HT1080 (cell line): Measurements from ENCODE around the genes PLEKHM3 and VWC2L.

DNA sequence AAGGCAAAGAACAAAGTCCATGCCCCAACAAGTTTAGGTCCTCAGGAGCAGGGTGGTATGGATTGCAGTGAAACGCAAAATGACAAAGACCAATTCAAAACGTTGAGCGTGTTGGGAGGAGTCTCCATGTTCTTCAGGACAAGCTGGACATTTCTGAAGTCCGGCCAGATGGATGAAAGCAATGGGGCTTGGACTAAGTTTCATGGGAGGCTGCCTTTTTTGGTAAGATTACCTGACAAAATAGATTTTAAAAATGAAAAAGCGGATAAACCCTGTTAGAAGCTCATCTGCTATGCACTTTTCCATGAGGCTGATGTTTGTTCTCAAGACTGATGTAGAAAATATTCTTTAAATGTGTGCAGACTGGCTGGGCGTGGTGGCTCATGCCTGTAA is 79.0 kb upstream of the FZD5 start:
RAMPAGE:
- cytosol, long total RNA: no peak
- long total RNA: no peak
- nucleus, long total RNA: no peak

RAMPAGE:
- cytosol, long total RNA: no peak
- long total RNA: no peak
- nucleus, long total RNA: no peak
Observed at GRCh38 chr2:207935856-207936386, 89.4 kb downstream of the PLEKHM3 start.

DNA sequence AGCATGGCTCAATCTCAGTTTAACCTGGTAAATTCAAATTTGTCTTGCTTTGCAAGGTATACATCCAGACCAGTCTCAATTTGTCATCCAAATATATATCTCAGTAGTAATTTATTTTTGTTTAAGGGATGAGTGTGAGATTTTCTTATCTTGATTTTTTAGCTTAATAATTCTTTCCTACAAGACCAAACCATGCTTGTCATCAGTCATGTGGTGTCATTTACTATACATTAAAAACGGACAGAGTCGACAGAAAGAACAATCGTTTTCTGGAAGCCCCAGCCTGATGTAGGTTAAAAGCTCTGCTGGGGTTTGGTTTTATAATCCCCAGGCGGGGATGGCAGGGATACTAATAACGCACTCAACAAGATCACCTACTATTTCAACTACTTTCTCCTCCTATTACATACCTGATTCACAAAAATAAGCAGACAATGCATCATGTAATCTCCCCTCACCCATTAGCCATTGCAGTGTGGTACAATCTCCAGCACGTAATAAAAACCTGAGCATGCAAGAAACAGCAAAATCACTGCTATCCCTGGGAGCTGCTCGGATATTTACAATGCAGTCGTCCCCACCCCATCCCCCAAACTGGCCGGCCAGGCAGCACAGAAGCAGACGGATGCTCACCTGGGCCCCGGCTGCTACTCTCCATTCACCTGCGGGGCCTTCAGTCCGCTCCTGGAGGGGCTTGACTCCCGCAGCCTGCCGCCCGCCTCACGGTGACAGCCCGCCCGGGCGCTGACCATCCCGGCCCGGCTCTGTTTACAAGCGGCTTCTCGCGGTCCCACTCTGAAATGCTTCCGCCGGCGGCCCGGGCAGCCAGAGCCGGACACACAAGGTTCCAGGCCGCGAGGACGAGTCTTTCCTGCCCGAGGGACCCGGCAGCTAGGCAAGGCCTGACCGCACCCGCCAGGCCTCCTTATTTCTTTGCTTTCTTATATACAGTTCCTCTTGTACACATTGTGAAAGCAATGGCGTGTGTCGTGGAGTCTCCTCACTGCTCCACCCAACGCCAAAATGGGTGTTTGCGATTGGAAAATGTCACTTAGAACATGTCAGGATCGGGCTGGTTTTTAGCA is at the start of gene PLEKHM3:
PLEKHM3 (minus strand) TSS at position 772 of the 1,085 bp plus-strand sequence.
RAMPAGE:
- cytosol, long total RNA: no peak
- long total RNA: start-site peak on the minus strand centred at position 772 of the sequence, 52 bp wide, 30 reads
- nucleus, long total RNA: start-site peak on the minus strand centred at position 776 of the sequence, 66 bp wide, 37 and 14 reads in 2 replicates

DNA sequence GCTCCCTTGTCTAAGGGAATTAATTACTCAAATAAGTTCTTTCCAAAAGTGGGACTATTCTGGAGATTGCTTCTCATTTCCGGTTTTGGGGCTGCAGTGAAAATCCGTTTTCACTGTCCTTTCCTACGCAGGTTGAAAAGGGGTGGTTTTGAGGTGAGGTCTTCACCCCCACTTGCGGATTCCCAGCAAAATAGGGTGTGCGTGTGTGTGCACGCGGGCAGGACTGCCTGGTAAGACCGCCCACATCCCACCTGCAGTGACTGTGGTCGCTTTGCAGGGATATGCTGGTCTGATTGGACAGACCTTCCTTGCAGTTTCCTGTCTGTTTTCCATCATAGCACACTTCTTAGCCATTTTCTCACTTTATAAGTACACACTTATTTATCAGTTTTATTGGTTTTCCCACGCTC is 519 bp upstream of the PLEKHM3 start:
RAMPAGE:
- cytosol, long total RNA: no peak
- long total RNA: no peak
- nucleus, long total RNA: no peak

RAMPAGE:
- cytosol, long total RNA: no peak
- long total RNA: no peak
- nucleus, long total RNA: no peak
Observed at GRCh38 chr2:208267546-208268045, 1.5 kb downstream of the PIKFYVE start.

DNA sequence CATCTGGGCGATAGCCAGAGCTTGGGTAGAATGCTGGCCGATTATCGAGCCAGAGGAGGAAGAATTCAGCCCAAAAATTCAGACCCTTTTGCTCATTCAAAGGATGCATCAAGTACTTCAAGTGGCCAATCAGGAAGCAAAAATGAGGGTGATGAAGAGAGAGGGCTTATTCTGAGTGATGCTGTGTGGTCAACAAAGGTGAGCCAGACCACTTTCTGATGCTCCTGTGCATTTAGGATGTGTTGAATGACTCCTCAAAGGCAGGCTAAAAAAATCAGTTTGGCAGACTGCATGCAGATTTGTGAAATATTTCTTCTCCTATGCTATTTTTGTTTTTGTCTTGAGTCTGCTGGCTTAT is 60.2 kb downstream of the PIKFYVE start:
RAMPAGE:
- cytosol, long total RNA: no peak
- long total RNA: no peak
- nucleus, long total RNA: no peak

DNA sequence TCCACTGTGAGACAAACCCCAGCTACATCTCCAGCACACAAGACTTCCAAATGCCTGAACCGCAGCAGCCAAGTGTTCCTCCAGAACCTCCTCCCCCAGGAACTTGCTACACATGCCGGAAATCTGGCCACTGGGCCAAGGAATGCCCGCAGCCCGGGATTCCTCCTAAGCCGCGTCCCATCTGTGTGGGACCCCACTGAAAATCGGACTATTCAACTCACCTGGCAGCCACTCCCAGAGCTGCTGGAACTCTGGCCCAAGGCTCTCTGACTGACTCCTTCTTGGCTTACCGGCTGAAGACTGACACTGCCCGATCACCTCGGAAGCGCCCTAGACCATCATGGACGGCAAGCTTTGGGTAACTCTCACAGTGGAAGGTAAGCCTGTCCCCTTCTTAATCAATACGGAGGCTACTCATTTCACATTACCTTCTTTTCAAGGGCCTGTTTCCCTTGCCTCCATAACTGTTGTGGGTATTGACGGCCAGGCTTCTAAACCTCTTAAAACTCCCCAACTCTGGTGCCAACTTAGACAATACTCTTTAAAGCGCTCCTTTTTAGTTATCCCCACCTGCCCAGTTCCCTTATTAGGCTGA is 122.4 kb upstream of the MAP2 start:
RAMPAGE:
- cytosol, long total RNA: no peak
- long total RNA: no peak
- nucleus, long total RNA: no peak

GRCh38 chr2:210055216-210055691 is 52.8 kb downstream of the RPE start:
RAMPAGE:
- cytosol, long total RNA: no peak
- long total RNA: no peak
- nucleus, long total RNA: no peak

DNA sequence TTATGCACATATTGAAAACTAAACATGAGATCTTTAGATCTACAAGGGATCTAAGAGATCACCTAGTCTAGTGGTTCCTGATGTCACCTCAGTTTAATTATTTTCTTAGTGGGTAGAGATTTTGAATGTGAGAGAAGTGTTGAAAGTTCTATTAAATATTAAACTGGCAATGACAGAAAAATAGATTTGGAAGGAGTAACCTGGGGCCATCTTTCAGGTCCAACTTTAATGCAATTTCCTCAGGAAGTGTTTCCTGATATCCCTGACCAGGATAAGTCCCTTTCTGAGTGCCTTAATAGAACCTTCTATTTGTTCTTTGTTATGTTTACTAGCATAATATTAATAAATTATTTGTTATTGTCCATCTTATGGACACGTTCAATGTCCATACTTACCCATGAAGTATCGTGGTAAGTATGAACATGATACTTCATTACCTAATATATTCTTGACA is 29.0 kb upstream of the CPS1 start:
RAMPAGE:
- cytosol, long total RNA: no peak
- long total RNA: no peak
- nucleus, long total RNA: no peak

DNA sequence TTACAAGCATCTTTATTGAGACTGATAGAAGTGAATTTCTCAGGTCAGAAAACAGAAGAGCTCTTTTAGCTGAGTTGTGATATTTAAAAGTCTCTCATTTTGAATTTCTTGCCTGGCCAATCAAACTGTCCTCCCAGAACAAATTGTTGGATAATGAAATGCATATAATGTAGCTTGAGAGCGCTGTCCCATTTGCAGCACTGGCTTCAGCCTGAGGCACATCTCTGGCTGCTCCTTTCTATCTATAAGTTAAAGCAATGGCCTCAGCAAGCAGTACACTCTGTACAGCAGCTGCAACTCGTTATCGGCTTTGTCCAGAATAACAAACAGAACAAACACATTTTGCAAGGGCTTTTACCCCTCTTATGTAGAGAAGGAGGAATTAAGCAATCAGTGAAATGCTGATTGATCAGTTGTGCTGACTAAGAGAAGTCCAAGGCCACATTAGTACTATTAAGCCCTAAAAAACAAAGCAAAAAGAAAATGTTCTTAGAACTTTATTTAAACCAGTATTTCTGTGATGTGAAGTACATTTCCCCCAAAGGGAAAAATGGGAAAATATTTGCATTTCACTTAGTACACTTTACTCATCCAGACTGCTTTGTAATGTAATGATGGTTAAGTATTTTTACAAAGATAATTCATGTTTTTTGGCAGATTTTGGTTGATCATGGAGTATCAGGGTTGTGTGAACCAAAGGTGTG is 15.1 kb upstream of the CPS1 start:
RAMPAGE:
- cytosol, long total RNA: no peak
- long total RNA: no peak
- nucleus, long total RNA: no peak

DNA sequence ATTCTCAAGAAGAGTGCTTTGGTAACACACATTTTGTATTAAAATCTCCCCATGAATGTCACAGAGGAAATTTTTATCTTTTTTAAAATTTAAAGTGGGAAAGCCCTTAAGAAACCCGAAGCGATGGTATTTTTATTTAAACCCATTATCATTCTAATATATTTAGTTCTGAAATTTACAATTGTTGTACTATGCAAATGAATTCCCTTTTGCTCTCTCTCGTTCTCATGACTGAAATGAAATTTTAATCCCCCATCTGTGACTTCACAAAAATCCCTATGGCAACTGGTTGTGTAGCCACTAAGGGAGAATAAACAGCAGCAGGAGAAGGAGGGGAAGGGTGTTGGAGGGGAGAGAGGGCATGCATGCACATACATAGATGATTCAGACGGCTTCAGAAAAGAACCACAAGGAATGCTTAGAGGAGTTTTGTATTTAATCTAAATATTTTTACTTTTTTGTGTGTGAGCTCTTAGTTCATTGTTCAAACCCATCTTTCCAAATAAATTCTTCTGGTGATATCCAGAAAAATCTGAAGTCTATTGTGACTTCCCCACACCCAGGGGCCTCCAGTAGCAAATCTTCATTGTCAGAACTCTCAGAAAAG is 36.8 kb downstream of the CPS1 start:
RAMPAGE:
- cytosol, long total RNA: no peak
- long total RNA: no peak
- nucleus, long total RNA: no peak

RAMPAGE:
- cytosol, long total RNA: no peak
- long total RNA: no peak
- nucleus, long total RNA: no peak
Observed at GRCh38 chr2:214211823-214212125, 199.1 kb upstream of the VWC2L start.

DNA sequence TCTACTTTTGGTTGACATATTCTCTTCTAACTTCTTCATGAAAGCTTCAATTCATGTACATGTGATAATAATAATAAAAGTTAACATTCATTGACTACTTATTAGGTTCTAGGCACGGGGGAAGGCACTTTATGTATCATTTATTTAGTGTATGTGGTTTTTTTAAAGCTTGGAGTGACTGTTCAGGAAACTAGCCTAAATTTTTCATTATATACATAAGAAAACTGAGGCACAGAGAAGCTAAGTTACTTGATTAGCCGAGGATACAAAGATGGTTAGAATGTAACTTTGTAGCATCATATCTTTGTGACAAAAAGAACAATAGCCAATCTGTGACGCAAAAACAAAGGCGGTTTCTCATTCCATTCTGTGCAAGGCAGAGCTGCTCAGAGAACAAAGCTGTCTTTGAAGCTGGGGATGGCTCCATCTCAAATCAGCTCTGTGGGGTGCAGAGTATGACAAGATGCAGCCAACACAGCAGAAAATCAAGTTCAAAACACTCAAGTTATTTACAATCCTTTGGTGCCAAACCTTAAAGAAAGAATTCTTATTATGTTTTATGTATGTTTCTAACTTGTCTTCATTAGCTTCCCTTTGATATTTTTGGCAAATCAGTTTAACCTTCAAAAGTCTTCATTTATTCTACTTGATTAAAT is 82.0 kb upstream of the VWC2L start:
RAMPAGE:
- cytosol, long total RNA: no peak
- long total RNA: no peak
- nucleus, long total RNA: no peak

DNA sequence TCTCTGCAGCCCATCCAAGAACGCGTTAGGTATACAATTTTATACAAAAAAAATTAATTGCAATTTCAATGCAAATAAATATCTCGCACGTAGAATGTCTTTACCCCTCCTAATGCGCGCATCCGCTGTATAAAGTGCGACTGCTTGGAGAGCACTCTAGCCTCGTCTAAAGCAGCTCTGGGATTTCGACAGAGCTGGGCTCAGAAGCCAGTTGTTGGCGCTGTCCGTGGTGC is at the start of gene VWC2L:
VWC2L (plus strand) TSS at position 159 of the 233 bp plus-strand sequence.
RAMPAGE:
- cytosol, long total RNA: no peak
- long total RNA: no peak
- nucleus, long total RNA: no peak

RAMPAGE:
- cytosol, long total RNA: no peak
- long total RNA: no peak
- nucleus, long total RNA: no peak
Observed at GRCh38 chr2:214799745-214800308, 9.7 kb downstream of the BARD1 start.

GRCh38 chr2:215136636-215137480 is 1.6 kb downstream of the ABCA12 start:
RAMPAGE:
- cytosol, long total RNA: no peak
- long total RNA: no peak
- nucleus, long total RNA: no peak

RAMPAGE:
- cytosol, long total RNA: no peak
- long total RNA: no peak
- nucleus, long total RNA: no peak
Observed at GRCh38 chr2:215367851-215368132, 55.9 kb downstream of the ATIC start.

DNA sequence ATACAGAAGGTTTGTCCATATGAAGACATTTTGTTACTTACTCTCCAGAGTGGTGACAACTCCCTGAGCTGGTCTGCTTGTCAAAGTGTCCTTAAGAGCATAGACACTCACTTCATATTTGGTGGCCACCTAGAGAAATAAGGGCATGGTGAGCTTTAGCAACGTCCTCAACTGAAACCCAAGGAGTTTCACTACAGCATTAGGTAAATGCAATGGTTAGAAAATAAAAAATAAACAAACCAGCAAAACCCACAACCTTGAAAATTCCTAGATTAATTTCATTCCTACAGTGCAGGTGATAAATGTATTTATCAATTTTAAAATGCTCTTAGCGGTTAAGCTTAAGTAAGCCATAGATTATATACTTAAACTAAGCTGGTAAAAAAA is 57.7 kb downstream of the FN1 start:
RAMPAGE:
- cytosol, long total RNA: no peak
- long total RNA: no peak
- nucleus, long total RNA: no peak

RAMPAGE:
- cytosol, long total RNA: no peak
- long total RNA: no peak
- nucleus, long total RNA: no peak
Observed at GRCh38 chr2:215391390-215391964, 44.4 kb downstream of the FN1 start.

DNA sequence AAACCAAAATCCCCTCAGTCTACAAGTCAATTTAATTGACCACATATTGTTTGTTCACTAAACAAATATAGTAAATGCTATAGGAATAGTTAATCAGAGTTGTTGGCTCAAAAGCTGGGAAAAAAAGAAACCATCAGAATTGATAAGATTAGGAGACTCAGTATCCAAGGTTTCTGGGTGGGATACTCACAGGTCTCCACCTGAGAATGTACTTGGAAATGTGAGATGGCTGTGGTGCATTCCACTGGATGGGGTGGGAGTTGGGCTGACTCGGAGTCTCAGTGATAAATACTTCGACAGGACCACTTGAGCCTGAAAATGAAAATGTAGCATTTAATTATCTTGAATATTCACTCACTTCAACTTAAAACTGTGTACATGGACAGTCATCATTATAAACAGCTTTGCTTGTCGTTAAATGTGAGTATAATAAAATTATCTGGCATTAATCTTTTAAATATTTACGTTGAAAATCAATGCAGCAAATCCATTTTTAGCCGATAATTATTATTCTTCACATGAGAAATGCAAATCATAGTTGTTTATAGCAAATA is 21.1 kb downstream of the FN1 start:
RAMPAGE:
- cytosol, long total RNA: no peak
- long total RNA: no peak
- nucleus, long total RNA: no peak